ENCODE results near the genes HLA-DOB and SMIM40.

DNA sequence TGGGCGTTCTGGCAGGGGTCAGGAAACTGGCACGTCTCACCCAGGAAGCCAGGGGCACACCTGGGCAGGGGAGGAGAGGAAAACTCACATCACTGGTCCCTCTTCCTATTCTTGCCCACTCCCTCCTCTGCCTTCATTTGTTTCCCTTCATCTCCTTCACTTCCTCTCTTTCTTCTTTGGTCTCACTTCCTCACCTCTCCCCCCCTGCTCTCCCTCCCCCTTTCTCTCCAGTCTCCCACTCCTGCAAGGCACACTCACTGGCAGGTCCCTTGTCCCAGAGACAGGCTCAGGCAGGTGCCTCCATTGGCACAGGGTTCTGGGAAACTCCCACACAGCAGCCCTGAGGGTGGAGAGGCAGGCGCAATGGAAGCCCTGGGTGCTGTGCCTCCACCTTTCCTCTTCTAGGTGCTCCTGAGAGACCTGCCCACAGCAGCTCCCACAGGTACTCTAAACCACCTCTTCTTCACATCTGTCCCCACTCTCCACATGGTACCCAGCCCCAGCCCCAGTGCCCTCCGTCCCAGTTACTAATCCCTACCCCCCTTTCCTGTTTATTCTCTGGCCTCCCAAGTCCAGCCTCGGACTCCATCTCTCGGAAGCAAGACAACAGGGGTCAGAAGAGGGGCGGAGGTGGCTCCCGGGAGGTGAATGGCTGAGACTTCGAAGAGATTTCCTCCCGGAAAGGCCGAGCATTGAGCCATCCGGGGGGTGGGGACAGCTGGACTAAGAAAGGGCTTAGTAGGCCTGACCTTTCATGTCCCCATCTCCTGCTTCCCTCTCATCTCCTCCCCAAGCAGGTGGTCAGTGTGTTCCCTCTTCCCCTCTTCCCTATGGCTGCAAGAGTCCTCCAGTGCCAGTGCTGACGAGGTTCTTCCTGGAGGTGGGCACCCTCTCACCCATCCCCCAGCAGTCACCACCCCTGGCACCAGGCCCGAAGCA is 851 bp downstream of the NOTCH4 start:
- RRBS: 85% methylated on average over 2 of the region's 14 CpGs

DNA sequence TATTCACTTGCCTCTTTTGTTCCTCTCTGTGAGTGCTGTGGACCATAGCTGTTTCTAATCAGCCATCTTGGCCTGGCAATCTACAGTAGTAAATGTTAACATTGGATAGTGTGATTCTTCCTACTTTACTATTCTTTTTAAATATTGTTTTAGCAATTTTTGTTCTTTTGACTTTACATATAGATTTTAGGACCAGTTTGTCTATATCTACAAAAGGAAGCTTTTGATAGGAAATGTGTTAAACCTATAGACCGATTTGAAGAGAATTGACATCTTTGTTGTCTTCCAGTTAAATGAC is 32.0 kb upstream of the NOTCH4 start:
- RRBS: no CpG with 5 or more reads among the region's 1 CpG

- RRBS: no CpG with 5 or more reads among the region's 9 CpGs
These were observed 10.7 kb downstream of the HLA-DRB1 start for GRCh38 chr6:32578700-32579549.

GRCh38 chr6:32604290-32605355 is 15.0 kb upstream of the HLA-DRB1 start:
- RRBS: no CpG with 5 or more reads among the region's 5 CpGs

DNA sequence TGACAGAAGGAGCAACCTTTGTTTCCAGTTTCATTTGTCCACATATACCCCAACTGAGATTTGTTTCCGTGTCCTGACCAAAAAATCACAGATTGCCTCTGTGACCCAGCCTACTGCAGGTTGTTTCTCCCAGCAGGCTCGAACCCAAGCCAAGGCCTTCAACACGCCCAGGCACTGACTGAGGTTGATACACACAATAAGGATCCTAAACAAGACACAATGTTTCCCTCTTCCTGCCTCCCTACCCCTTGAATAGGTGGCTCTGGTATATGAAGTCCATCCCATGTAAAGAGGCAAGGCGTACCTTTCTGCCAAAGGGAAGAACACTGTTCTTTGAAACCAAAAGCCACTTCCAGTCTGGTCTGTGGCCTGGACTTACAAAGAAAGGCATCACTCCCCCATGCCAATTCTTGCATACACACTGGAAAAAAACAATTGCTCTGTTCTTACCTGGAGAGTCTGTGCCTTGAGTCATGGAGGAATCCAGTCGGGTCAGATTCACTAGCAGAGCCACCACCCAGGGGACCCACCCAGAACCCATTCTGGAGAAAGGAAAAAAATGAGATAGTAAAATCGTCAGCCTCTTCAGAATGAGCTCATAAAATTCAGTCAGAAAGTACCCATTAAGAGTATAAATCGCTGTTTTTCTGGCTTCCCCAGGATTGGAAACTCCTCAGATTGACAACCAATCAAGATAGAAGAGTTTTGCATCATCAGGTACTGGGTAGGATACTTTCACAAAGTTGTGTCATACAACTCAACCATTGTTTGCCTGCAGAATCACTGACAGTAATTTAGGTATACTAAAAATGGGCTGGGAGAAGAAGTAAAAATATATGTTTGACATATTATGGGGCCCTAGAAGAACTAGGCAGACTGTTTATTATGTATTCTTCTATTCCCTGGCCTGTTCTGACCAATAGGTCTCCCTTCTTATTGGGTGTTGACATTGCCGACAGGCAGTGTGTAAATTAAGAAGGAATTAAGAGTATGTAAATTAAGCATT is at the start of gene HLA-DOB:
TSS of gene HLA-DOB (minus strand) at position 592 of the 1,006 bp plus-strand sequence.
- RRBS: no CpG with 5 or more reads among the region's 8 CpGs

DNA sequence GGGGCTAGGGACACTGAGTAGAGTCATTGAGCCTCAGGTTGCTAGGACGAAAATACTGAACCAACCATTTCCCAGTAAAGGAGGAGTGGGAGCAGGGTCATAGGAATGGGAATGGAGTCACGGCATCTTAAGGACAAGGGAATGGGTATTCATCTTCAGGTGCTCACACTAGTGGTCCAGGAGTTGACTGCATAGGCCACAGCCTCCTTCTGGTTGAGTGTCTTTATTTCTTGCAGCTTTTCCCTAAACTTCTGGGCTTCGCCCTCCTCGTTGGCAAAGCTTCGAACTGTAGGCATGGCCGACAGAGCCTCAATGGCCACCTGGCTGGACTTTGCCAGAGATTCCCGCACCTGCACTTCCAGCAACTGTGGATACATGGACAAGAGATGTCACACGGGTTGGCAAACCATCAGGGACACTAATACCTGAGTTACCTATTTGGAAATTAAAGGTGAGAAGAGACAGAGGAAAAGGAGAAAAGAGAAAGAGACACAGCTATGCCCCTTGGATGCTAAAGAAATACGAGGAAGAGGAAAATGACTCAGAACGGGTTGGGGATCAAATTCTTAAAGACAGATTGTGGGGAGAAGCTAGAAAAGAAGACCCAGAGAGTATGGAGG is 3.2 kb downstream of the TAP1 start:
- RRBS: no CpG with 5 or more reads among the region's 10 CpGs

GRCh38 chr6:32935873-32936089 is 5.0 kb downstream of the HLA-DMB start:
- RRBS: no CpG with 5 or more reads among the region's 1 CpG

GRCh38 chr6:32937047-32937670 is 3.7 kb downstream of the HLA-DMB start:
- RRBS: no CpG with 5 or more reads among the region's 12 CpGs

GRCh38 chr6:32940085-32940476 is 747 bp downstream of the HLA-DMB start:
- RRBS: no CpG with 5 or more reads among the region's 2 CpGs

DNA sequence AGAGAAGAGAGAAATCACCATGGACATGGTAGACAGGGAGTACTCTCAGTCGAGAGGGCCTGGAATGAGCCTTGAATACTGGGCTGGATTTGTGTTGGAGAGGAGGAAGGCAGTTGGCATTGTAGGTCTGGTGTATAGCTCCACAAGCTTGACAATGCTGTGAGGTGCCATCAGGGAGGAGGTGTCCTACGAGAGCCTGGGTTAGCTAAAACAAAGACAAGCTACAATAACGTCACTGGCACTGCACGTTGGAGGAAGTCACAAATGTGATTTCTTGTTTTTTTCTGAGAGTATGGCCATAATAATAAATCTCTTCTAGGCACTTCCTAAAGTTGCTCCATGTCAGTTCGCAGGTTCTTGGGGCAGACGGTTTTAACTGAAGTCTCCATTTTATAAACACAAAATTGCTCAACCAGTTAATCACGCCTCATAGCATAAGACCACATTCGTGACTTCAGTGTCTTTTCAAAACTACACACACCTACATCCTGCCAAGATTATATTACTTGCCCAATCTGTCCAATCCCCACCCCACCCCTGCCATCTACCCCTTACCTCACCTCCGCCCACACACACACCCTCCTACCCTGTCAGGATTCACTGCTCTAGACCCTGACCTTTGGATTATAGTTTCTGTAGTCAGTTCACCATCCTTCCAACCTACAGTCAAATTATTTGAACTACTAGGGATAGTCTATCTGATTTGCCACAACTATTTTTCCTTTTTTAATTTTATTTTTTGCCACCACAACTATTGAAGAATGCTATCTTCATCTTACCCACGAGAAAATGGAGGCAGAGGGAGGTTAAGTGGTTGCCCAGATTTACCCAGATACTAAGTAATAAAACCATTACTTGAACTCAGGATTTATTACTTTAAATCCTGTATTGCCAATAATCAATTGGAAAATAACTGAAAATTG is 4.5 kb upstream of the HLA-DMB start:
- RRBS: no CpG with 5 or more reads among the region's 10 CpGs

DNA sequence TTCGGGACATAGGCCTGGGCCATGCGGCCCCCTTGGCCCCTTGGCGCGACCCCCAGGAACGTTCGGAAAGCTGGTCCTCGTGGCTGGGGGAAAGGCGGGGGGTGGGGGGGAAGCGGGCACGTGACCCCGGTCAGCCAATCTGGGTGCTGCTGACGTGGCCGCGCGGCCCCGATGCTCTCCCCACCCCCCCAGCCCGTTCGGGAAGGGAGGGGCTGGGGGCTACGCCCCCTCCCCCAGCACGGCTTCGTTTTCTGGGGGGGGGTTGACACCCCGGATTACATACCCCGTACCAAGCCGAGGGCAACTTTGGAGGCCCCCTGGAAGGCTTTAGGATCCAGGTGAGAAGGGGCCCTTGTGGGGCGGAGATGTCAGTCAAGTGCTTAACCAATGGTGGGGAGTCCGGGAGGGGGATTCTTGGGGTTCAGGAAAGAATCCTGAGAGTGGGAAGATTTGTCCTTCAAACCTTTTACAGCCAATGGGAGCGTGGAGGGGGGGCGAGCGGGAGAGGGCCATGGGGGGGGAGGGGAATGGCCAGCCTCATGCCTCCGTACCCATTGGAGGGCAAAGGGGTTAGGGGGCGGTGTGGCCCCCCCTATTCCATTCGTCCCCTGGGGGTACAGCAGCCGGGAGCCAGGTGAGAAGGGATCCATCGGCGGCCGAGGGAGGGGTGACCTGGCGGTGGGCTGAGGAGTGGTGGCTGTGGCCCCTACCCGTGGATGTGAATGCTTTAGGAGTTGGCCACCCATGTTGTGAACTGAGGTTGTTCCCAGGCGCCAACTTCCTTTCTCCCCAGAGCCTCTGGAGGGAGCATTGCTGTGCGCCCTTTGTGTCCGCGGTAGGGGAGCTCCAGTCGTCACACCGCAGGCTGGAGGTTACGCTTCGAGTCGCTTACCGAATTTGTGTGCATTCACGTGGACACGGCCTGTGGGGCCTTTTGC is 594 bp downstream of the BRD2 start:
- RRBS: 3% methylated on average over 3 of the region's 50 CpGs

- RRBS: 5% methylated on average over 5 of the region's 53 CpGs
These were observed 3.9 kb downstream of the BRD2 start for GRCh38 chr6:32972109-32972783.

DNA sequence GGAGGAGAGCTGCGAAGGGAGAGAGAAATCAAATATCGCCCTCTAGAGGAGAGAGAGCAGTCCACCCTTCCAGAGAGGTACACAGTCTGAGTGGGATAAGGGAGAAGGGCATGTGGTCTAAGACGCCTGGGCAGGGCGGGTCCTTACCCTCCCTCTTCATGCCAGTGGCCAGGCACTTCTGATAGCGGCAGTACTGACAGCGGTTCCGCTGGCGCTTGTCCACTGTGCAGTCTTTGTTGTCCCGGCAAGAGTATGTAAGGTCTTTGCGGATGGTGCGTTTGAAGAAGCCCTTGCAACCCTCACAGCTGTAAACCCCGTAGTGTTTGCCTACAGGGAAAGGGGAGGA is 2.9 kb downstream of the RXRB start:
- RRBS: no CpG with 5 or more reads among the region's 12 CpGs

GRCh38 chr6:33197961-33199023 is 2.2 kb downstream of the RXRB start:
- RRBS: no CpG with 5 or more reads among the region's 8 CpGs

- RRBS: 13% methylated on average over 2 of the region's 5 CpGs
These were observed 1.0 kb downstream of the RXRB start for GRCh38 chr6:33199492-33199794.

- RRBS: no CpG with 5 or more reads among the region's 6 CpGs
These were observed 1.1 kb upstream of the RING1 start for GRCh38 chr6:33207298-33207512.

- RRBS: 3% methylated on average over 1 of the region's 20 CpGs
These were observed 443 bp downstream of the RPS18 start for GRCh38 chr6:33272201-33272835.

DNA sequence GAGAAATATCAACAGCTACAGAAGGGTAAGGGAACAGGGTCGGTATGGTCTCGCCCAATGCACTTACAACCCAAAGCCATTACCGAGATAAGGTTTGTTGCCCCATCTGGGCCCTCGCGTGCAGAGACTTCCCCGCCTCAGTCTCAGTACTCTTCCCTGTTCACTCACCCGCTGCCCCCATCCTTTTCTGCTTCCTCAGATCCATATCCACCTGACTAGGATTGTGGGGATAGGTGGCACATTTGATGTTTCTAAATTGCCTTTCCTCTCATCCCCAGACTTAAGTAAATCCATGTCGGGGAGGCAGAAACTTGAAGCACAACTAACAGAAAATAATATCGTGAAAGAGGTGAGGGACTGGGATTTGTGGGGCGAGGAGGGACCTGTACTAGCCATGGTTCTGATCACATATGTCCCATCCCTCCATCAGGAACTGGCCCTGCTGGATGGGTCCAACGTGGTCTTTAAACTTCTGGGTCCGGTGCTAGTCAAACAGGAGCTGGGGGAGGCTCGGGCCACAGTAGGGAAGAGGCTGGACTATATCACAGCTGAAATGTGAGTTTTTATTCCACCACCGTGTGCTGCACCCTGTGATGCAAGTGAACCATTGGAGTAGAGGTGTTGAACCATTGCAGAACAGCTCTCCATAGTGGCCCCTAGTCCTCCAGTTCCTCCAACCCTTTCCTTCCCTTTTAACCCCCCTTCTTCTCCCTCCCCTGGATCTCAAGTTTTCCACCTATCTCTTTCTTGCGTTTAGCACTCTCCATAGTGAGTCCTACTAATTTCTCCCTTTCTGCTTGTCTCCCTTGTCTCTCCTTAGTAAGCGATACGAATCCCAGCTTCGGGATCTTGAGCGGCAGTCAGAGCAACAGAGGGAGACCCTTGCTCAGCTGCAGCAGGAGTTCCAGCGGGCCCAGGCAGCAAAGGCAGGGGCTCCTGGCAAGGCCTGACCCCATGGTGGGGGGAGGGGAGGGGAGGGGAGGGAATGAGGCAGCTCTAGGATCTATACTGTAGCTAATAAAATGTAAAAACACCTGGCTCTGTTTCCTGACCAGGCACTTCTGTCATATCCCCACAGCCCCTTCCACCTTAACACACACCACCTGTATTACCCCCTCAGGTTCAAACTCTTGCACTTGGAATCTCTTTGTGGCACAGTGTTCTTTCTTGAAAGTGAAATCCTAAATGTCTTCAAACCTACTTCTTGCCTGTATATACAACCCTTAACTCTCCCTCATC is 914 bp downstream of the PFDN6 start:
- RRBS: no CpG with 5 or more reads among the region's 20 CpGs

GRCh38 chr6:33329177-33329445 is at the start of gene SMIM40:
Gene SMIM40, minus strand, starts transcription at chr6:33329279.
- RRBS: no CpG with 5 or more reads among the region's 5 CpGs

- RRBS: no CpG with 5 or more reads among the region's 6 CpGs
These were observed 27.2 kb upstream of the KIFC1 start for GRCh38 chr6:33364247-33364939.